HEK293 (cell line): ENCODE measurements around the gene CXCL9.

DNA sequence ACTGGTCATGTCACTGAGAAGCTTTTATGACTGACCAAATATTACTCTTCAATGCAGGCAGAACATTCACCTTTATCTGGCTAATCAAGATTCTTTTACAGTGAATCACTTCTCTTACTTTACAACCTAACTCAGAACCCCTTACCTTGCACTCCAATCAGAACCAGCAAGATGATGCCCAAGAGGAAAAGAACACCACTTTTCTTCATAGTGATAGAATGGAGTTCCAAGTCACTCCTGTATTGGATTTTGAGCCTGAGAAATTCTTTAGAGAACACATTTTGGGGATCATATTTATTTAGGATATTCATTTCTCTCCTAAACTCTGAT is at the start of gene CXCL9:
Gene CXCL9 (minus strand): TSS at position 269 of the 330 bp plus-strand sequence.
- PRO-cap = no peak

DNA sequence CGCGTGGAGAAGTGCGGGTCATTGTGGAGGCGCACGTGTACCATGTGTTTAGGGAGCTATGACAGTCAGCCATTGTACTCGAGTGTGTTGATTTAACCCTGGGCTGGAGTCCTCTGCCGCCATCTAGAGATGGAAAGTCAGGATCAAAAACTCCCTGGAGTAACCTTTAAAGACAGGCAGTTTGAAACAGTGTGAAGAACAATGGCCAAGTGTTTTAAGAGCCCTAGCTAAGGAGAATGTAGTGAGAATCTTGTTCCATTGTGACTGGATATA is 12.7 kb downstream of the ART3 start:
- PRO-cap = unidirectional peak, minus-strand start at position 86 of the sequence
- RRBS, 2 experiments = no CpG with 5 or more reads among the region's 7 CpGs

DNA sequence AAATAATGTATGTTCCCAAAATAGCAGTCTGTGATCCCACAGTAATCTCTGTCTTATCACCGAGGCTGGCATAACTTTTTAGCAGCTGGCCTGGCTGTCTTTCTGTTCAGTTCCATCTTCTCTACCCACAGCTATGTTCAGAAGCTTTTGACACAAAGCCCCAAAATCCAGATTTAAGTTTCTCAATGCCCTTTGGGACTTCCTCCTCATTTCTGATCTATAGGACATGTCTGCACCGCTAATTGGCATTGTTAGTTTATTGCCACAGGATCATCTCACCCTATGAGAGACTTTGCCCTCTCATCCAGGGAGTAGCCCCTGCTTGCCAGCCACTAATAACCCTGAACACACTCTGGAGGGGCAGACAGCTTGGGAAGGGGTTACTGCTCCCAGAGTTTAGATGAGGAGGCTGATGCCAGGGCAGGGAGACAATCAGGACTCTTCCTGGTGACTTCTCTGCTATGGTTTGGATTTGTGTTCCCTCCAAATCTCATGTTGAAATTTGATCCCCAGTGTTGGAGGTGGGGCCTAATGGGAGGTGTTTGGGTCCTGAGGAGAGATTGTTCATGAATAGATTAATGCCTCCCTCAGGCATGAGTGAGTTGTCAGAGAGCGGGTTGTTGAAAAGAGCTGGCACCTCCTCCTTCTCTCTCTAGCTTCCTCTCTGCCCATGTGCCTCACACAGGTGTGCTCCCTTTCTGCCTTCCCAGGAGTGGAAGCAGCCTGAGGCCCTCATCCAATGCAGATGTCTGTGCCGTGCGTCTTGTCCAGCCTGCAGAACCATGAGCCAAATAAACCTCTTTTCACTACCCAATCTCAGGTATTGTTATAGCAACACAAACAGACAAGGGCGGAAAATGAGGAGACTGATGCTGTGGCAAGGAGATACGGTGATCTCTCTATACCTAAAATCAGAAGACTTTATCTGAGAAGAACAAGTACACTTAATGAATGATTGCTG is 3.5 kb upstream of the SCARB2 start:
- PRO-cap = no peak
- RRBS, 2 experiments = no CpG with 5 or more reads among the region's 7 CpGs

DNA sequence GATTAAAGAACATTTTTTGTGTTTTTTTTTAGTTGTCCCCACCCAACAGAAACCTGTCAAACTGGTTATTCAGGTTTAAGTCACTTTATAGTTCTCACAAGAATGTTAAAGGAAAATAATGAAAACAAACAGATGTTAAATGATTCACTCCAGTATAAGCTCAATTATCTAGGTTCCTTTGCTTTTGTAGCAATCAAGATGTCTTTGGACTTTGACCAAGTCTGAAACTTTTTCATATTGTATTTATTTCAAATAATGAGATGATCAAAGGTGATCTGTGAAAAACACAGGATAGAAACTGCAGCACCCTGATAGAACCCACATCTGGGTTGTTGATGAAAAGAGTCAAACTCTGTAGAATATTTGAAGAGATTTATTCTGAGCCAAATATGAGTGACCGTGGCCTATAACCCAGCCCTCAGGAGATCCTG is 15.4 kb upstream of the FAM47E start:
- PRO-cap = no peak
- RRBS, 2 experiments = no CpG with 5 or more reads among the region's 1 CpG

GRCh38 chr4:76278536-76279148 is 27.1 kb downstream of the FAM47E start:
- PRO-cap = no peak
- RRBS, 2 experiments = no CpG with 5 or more reads among the region's 1 CpG

DNA sequence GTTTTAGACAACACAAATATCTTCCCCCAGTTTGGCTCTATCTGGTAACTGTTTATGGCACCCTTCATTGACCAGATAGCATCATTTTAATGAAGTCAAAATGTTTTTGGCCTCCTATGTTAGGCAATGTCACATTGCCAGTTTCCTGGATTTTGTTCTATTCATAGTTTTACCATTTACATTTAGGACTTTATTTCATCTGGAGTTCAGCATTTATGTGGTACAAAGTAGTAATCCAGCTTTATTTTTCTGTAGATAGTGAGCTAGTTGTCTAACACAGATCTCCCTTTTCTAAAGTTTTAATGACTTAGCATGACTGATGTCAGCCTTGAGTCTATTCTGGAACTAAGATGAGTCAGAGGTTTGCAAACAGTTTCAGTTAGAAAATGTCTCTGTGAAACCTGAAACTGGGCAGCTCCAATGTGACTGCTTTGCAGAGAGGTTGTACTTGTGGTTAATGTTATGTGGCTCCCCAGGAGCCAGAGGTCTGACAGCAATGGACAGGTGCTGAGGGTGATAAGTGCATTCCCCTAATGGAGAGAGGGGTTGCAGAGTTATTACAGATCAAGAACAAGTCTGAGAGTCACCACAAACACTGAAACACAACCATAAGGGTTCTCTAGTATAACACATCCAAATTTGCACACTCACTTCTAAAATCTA is 5.2 kb upstream of the STBD1 start:
- PRO-cap = no peak

GRCh38 chr4:76449960-76450361 is 14.9 kb downstream of the SHROOM3 start:
- PRO-cap = no peak
- RRBS, 2 experiments = no CpG with 5 or more reads among the region's 2 CpGs

GRCh38 chr4:76563179-76563930 is 128.3 kb downstream of the SHROOM3 start:
- PRO-cap = no peak
- RRBS, 2 experiments = no CpG with 5 or more reads among the region's 5 CpGs

GRCh38 chr4:76569326-76569620 is 134.2 kb downstream of the SHROOM3 start:
- PRO-cap = no peak

GRCh38 chr4:76691614-76692514 is 206.1 kb downstream of the SOWAHB start:
- PRO-cap = no peak
- RRBS, 2 experiments = no CpG with 5 or more reads among the region's 5 CpGs

GRCh38 chr4:76753099-76753608 is 144.8 kb downstream of the SOWAHB start:
- PRO-cap = no peak
- RRBS, 2 experiments = no CpG with 5 or more reads among the region's 2 CpGs

DNA sequence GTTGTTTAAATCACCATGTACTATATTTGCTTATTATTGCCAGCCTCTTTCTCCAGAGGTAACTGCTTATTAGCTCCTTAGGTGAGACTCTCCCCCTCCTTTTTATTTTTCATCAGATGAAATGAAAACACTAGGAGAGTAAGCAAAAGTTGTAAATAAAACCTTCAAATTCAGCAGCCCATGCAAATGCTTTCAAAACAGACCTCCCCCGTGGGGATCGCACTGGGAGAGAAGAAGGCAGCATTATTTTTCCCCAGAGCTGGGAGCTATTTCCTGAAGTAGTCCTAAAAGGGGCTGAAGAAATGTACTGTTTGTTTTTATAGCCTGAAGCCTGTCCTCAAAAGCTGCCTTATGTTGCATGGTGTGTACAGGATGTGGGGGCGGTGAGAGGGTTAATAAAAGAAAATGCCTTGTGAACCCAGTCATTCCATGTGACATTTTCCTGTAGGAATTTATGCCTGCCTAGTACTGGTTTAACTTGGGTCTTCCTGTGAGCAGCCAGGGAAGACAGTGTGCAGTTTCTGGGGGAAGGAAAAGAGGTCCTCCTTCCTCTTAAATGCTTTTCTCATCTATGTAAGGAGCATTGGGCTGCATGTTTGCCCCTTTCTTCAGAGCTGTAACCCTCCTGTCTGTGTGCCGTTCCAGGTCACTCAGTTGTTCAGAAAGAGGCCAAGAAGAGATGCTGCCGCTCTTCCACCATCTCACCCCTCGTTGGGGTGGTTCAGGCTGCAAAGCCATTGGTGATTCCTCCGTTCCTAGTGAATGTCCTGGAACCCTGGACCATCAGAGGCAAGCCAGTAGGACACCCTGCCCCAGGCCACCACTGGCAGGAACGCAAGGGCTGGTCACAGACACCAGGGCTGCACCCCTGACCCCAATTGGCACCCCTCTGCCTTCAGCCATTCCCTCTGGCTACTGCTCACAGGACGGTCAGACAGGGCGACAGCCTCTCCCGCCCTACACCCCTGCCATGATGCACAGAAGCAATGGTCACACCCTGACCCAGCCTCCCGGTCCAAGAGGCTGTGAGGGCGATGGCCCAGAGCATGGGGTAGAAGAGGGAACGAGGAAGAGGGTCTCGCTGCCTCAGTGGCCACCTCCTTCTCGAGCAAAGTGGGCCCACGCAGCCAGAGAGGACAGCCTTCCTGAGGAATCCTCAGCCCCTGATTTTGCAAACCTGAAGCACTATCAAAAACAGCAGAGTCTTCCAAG is 143.9 kb downstream of the SOWAHB start:
- PRO-cap = no peak
- RRBS, 2 experiments = no CpG with 5 or more reads among the region's 17 CpGs

- PRO-cap = no peak
- RRBS, 2 experiments = no CpG with 5 or more reads among the region's 6 CpGs
These were observed 86.4 kb downstream of the SOWAHB start for GRCh38 chr4:76811566-76811862.

DNA sequence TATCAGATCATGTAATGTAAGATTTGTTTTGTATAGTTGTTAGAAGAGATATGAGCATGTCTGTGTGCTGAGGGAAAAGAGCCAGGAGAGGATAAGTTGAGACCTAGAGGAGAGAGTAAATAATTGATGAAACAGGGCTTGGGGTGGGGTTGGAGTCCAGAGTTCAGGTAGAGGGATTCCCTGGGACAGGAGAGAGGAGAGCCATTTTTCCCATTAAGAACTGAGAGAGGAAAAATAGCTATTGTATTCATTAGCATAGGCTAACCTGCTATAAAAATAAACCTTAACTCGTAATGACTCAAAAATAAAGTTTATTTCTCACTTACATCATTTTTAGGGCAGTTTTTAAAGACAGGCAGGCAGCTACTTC is 4.6 kb upstream of the SOWAHB start:
- PRO-cap = no peak
- RRBS, 2 experiments = no CpG with 5 or more reads among the region's 1 CpG

DNA sequence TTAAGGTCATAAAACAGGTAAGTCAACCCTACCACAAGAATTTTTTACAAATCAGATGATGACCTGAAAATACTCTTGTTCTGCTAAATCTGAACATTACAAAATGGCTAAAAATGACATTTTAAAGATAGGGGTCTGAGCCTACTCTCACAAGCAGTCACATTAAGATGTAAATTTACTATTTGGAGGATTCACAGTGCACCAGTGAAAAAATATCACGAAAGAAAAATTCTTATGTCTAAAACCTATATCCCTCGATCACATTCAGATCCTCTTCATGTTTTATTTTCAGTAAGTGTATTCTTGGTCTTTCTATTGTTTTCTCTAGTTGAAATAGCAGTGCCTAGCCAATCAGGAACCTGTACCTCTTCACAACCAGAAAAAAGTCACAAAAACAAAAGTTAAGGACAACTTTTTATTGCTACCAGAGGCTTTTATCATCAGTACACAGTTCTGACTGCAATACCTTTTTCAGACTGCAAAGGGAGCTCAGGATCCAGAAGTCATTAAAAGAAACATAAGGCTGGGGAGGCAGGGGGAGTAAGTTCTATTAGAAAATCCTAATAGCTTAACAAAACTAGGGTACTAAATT is 28.9 kb downstream of the CCNI start:
- PRO-cap = no peak
- RRBS, 2 experiments = no CpG with 5 or more reads among the region's 2 CpGs

DNA sequence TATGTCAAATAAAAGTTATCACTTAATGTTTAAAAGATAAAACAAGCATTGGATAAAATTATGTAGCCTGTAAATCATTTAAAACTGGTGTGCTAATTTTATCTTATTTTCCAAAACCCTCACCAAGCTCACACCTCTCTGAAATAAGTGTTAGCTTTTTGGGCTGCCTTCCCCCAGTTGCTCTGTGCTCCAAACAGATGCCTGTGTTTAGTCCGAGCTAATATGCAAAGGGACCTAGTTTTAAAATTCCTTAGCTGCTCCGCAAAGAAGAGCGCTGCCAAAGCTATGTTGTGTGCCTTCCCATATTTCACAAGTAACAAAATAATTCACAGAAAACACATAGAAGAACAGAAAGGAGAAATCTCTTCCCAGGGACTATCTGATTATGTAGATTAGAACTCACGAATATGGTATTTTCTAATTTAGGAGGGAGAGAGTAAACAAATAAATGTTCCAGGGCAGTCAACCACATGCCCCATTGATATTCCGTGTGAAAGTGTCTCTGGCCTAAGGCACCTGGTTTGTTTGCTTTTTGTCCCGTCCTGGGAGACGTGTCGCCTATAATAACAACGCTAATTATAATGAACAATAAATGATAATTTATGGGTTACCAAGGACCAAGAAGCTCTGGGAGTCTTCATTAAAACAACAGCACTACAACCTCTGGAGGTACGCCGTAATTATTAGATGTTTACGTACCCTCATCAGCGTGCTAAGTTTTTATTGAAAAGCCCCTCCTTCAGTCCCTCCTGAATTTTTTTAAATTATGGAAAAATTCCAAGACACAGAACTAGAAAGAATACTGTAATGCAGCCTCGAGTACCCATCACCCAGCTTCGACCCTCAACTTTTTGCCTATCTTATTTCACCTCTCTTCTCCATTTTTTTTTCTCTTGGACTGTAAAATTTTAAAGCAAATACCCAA is 1.2 kb upstream of the CCNG2 start:
- PRO-cap = no peak
- RRBS, 2 experiments = no CpG with 5 or more reads among the region's 15 CpGs

DNA sequence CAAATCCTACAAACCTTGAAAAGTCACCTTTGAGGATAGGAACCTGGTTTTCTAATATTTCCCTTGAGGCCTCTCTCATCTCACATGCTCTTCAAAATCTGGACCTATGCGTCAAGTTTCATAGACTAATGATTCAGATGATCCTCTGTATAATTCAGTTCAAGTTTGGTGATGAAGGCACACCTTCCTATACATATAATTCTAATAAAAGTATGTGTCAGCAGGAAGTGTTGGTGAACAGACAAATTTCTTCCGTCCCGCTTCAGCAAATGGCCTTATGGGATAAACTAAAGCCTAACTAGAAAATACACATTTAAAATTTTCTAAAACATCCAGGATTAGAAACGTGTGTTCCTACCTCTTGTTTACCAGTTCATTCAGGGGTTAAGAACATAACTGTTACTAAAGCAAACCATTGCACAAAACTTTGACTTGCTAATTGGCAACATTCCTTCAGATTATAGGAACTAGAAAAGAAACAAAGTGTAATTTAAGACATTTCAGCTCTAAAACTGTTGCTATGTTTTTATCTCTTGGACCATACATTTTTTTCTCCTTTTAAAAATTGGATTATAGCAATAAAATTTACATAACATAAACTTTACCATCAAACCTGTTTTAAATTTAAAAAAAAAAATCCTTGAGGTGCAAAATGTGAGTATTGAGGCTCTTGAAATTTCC is 39.5 kb upstream of the CXCL13 start:
- PRO-cap = no peak
- RRBS, 2 experiments = no CpG with 5 or more reads among the region's 4 CpGs

DNA sequence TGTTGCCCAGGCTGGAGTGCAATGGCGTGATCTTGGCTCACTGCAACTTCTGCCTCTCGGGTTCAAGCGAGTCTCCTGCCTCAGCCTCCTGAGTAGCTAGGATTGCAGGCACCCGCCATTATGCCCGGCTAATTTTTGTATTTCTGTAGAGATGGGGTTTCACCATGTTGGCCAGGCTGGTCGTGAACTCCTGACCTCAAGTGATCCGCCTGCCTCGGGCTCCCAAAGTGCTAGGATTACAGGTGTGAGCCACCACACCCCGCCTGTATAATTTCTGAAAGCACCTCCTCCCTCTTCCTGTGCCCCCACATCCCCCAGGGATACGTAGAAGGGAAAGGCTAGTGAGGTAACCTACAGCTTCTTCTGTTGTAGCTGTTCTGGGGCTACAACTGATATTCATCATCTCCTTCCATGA is 102.6 kb downstream of the CXCL13 start:
- PRO-cap = no peak
- RRBS, 2 experiments = no CpG with 5 or more reads among the region's 10 CpGs

GRCh38 chr4:77741541-77742188 is 77.5 kb downstream of the CNOT6L start:
- PRO-cap = no peak
- RRBS, 2 experiments = no CpG with 5 or more reads among the region's 1 CpG

GRCh38 chr4:77756076-77756659 is 63.0 kb downstream of the CNOT6L start:
- PRO-cap = no peak
- RRBS, 2 experiments = no CpG with 5 or more reads among the region's 6 CpGs